Umbilical cord (tissue), 2 donors: ENCODE measurements around the genes INTS4 and GAB2.

- RAMPAGE, long total RNA: no peak
Observed at GRCh38 chr11:77178952-77179367, 50.9 kb downstream of the MYO7A start.

- RAMPAGE, long total RNA: no peak
Observed at GRCh38 chr11:77471317-77472148, 2.4 kb downstream of the PAK1 start.

DNA sequence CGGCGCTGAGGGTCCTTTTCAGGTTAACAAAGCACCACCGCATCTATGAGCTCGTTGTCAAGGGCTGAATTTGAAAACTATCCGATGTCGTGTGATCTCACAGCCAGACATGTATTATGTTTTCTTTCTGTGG lies 515 bp upstream of the PAK1 start:
- RAMPAGE, long total RNA: no peak

DNA sequence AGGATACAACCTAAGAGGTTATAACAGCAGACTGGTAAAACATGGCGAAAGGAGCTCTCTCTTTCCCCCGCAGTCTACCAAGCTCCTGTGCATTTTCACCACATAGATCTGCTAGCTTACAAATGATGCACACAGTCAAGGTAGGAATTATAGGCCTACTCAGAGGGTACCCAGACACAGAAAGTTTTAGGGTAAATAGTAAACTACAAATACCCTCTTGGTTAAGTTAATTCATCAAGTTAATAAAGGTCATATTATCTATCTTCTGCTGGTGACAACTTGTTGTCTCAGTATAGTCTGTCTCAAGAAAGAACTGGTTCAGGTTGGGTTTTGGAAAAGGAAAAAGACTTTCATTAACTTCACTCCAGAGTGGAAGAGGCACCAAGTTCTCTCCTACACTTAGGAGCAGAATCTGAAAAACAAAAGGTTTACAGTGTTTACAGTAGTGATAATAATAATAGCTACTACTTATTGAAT lies 21.3 kb downstream of the CLNS1A start:
- RAMPAGE, long total RNA: no peak

DNA sequence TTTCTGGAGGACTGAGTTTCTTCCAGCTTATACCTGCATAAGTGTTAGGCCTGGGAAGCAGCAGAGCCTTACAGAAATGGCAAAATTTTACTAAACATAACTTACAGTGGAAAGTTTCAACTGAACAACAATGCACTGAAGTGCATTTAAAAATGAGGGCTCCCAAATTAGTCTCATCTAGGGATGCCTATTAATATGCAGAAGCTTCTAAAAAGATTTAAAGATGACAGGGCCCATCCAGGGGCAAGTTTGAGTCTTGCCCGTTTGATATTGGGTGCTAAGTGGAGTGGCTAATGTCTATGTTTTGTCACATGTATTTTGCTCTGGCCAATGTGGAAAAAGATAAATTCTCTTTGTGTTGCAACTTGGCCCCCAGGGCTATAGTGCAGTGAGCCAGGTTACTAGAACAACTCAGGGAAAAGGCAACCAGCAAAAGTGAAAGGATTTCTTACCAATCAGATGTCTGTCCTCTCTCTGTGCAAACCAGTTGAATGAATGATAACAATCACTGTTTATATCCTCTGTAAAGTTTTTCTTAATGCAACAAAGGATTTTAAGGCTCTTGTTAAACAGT lies 4.5 kb upstream of the CLNS1A start:
- RAMPAGE, long total RNA: no peak

GRCh38 chr11:77819052-77819785 lies 1.3 kb downstream of the RSF1 start:
- RAMPAGE, long total RNA: no peak

DNA sequence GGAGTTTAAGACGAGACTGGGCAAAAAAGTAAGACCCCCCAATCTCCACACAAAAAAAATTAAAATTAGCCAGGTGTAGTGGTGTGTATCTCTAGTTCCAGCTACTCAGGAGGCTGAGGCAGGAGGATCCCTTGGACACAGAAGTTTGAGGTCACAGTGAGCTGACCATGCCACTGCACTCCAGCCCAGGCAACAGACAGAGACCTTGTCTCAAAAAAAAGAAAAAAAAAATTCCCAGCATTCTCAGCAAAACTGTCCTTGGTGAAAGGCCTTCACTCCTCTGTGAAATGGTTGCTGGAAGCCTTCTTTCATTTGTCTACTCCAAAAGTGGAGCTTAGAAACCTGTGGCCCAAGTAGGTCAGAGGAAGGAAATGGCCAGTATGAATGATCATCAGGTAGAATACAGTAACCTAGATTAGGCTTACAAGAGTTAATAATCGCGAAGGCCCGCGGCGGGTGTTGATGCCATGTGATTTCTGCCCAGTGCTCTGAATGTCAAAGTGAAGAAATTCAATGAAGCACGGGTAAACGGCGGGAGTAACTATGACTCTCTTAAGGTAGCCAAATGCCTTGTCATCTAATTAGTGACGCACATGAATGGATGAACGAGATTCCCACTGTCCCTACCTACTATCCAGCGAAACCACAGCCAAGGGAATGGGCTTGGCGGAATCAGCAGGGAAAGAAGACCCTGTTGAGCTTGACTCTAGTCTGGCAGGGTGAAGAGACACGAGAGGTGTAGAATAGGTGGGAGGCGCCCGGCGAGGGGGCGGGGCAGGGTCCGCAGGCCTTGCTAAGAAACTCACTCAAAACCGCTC lies 65.3 kb downstream of the AAMDC start:
- RAMPAGE, long total RNA: no peak

GRCh38 chr11:77994513-77995550 lies at the start of gene INTS4:
INTS4 (minus strand) TSS chr11:77994668.
- RAMPAGE, long total RNA: start-site peak on the minus strand at chr11:77994651-77994685, 40 and 38 reads in 2 replicates

DNA sequence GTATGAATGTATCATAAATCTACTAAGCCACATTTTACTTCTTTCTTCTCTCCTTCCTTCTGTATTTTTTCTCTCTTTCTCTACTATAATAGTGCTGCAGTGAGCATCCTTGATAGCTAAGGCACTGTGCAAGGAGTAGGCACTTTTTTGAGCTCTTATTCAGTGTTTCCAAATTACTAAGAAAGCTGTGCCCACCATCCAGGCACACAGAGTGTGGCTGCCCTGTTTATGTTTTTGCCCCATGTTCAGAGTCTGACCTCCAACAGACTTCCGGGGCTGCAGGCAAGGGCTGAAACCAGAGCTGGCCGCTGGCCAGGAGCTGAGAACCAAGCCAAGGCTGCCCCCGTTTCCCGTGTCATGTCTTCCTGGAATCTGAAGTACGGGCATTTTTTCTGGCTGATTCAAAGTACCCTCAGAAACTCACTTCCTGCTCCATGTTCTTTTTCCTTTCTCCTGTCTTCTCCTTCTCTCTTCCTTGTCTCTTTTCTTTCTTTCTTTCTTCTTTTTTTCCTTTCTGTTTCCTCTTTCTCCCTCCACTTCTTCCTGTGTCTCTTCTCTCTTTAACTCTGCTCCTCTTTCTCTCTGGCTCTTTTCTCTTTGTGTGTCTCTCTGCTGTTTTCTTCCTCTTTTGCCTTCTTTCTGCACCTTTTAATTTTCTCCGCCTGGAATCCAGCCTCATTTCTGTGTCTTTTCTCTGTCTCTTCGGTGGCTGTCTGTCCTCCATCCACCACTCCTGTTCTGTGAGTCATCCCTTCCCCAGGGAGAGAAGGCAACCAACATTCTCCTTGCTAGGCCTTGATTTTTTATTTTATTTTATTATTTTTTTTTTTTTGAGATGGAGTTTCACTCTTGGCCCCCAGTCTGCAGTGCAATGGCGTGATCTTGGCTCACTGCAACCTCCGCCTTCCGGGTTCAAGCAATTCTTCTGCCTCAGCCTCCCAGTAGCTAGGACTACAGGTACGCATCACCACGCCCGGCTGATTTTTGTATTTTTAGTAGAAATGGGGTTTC lies 17.1 kb upstream of the KCTD14 start:
- RAMPAGE, long total RNA: no peak

DNA sequence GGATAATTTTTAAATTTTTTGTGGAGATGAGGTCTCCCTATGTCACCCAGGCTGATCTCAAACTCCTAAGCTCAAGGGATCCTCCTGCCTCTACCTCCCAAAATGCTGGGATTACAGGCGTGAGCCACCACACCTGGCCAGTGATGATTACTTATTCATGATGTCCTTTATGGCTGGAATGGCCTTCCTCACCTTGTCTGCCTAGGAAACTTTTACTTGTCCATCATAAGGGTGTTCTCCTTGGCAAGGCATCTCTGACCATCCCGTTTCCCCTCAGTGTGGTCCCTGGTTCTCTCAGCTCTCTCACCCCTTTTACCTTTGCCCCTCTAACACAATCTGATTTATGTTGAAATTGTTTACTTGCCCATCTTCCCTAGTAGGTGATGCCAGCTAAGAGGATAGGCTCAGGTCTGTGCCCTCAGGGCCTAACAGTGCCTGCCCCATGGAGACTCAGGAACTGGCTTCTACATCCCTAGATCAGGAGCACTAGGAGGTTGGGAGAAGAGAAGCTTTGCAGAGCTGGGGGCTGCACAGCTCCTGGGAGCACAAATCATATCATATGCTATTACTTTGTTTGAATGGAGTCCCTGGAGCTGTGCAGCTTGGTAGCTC lies 21.1 kb upstream of the ALG8 start:
- RAMPAGE, long total RNA: no peak

GRCh38 chr11:78209397-78210557 lies 21.1 kb downstream of the USP35 start:
- RAMPAGE, long total RNA: no peak

GRCh38 chr11:78217783-78219006 lies 29.5 kb downstream of the USP35 start:
- RAMPAGE, long total RNA: no peak

- RAMPAGE, long total RNA: no peak
Observed at GRCh38 chr11:78230428-78230870, 41.7 kb downstream of the USP35 start.

GRCh38 chr11:78337916-78338496 lies 79.6 kb downstream of the GAB2 start:
- RAMPAGE, long total RNA: no peak

GRCh38 chr11:78351216-78351732 lies 66.3 kb downstream of the GAB2 start:
- RAMPAGE, long total RNA: no peak

DNA sequence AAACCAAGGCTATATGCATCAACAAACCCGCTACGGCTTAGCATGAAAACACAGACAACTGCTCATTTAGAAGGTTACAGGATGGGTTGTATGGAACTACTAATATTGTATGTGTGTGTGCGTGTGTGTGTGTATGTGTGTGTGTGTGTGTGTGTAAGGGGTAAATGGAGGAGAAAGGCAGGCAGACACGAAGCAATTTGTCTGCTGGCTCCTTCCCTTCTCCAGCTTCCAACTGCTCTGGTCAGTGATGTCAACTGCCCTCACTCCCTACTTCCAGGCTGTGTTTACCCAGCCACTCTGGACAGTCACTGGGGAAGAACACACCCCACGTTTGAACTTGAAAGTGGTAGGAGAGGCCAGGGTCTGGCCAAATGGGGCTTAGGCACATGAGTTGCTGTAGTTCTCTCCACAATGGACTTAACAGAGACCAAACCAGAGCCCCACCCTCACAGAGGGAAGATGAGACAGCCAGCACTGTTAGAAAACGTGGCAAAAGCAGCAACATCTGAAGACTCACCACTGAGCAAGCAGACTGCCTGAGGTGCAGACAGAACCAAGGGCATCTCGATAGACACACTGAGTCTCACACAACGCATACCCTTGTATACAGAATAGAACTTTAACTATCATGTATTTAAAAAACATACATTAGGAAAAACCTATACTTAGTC lies 46.9 kb downstream of the GAB2 start:
- RAMPAGE, long total RNA: no peak

- RAMPAGE, long total RNA: no peak
Observed at GRCh38 chr11:78378929-78379405, 38.7 kb downstream of the GAB2 start.

GRCh38 chr11:78417526-78418408 lies at the start of gene GAB2:
GAB2 (minus strand) TSS chr11:78417820.
- RAMPAGE, long total RNA: no peak

- RAMPAGE, long total RNA: no peak
Observed at GRCh38 chr11:78418409-78418817, 793 bp upstream of the GAB2 start.

GRCh38 chr11:78532858-78533197 lies 41.8 kb downstream of the NARS2 start:
- RAMPAGE, long total RNA: no peak